SEM (cell line): ENCODE results near the genes CSPG5, CELSR3 and IP6K2.

DNA sequence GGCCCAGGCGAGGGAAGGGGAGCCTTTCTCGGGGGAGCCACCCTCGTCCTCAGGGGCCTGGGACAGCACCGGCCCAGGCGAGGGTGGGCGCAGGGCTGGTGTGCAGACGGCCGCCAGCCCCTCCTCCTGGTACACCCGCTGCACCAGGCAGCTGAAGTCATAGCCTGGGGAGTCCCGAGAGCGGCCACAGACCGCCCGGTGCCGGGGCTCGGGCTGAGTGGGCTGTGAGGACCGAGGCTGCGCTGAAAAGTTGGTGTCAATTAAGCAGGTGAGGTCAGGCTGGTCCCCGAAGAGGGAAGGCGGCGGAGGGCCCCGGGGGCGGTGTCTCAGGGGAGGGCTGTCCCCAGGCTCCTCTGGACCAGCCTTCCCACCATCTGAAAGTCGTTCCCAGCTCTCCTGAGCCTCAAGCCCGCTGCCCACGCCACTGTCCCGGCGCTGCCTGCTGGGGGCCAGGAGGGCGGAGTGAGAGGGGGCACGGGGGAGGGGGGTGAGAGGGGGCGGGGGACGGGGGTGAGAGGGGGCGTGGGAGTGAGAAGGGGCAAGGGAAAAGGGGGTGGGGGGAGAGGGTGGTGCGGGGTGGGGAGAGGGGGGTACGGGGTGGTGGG lies 36.7 kb downstream of the PTPN23 start:
- PRO-cap, result no peak

DNA sequence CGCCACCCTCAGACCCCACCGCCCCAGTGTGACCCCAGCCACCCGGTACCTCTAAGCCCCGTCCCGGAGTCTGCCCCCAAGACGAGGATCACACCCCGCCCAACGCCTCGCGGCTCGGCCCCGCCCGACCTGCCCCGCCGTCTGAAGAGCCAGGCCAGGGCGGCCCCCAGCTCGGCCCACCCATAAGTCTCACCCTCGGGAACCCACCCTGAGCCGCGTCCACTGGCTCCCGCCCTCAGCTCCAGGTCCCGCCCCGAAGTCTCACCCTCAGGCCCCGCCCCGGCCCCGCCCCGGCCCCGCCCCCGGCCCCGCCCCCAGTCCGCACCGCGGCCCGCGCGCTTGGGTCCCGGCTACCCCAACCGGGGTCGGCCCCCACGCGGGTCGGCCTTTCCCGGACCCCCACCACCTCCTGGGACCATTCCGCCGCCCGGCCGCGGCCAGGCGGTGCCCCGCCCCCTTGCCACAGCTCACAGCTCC lies 587 bp downstream of the CSPG5 start:
- PRO-cap, result no peak

- PRO-cap, result no peak
Observed at GRCh38 chr3:47578517-47579325, at the start of gene CSPG5. TSS of gene CSPG5 (minus strand) at chr3:47578865.

DNA sequence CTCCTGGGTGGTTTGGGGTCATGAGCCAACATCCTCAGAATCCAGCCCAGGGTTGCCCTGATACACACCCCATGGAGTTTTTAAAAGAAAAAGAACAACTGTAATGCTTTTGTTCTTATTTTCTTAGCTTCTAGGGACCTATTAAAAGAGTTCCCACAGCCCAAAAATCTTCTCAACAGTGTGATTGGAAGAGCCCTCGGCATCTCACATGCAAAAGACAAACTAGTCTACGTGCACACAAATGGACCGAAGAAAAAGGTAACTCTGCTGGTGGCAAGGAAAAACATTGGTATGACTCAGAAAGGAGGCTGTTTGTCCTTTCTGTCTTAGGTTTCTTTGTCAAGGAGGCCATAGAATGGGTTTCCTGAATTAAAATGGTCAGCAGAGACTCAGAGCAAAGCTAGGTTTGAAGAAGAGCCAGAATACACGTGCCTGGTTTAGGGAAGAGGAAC lies 24.3 kb downstream of the DHX30 start:
- PRO-cap, result no peak

- PRO-cap, result no peak
Observed at GRCh38 chr3:47911891-47912453, 104.2 kb downstream of the MAP4 start.

GRCh38 chr3:48013741-48014089 lies 2.5 kb downstream of the MAP4 start:
- PRO-cap, result no peak

GRCh38 chr3:48038992-48039620 lies 22.9 kb upstream of the MAP4 start:
- PRO-cap, result no peak

GRCh38 chr3:48130192-48131061 lies 57.8 kb downstream of the CDC25A start:
- PRO-cap, result no peak

GRCh38 chr3:48399182-48400300 lies 27.5 kb downstream of the FBXW12 start:
- PRO-cap, result no peak

- PRO-cap, result no peak
Observed at GRCh38 chr3:48479109-48479818, 13.2 kb downstream of the TREX1 start.

- PRO-cap, result no peak
Observed at GRCh38 chr3:48598103-48598616, 3.0 kb upstream of the COL7A1 start.

GRCh38 chr3:48598617-48599631 lies 3.8 kb upstream of the COL7A1 start:
- PRO-cap, result no peak

GRCh38 chr3:48662537-48663466 lies at the start of gene CELSR3:
TSS of gene CELSR3 (minus strand) at chr3:48662886.
- PRO-cap, result no peak

DNA sequence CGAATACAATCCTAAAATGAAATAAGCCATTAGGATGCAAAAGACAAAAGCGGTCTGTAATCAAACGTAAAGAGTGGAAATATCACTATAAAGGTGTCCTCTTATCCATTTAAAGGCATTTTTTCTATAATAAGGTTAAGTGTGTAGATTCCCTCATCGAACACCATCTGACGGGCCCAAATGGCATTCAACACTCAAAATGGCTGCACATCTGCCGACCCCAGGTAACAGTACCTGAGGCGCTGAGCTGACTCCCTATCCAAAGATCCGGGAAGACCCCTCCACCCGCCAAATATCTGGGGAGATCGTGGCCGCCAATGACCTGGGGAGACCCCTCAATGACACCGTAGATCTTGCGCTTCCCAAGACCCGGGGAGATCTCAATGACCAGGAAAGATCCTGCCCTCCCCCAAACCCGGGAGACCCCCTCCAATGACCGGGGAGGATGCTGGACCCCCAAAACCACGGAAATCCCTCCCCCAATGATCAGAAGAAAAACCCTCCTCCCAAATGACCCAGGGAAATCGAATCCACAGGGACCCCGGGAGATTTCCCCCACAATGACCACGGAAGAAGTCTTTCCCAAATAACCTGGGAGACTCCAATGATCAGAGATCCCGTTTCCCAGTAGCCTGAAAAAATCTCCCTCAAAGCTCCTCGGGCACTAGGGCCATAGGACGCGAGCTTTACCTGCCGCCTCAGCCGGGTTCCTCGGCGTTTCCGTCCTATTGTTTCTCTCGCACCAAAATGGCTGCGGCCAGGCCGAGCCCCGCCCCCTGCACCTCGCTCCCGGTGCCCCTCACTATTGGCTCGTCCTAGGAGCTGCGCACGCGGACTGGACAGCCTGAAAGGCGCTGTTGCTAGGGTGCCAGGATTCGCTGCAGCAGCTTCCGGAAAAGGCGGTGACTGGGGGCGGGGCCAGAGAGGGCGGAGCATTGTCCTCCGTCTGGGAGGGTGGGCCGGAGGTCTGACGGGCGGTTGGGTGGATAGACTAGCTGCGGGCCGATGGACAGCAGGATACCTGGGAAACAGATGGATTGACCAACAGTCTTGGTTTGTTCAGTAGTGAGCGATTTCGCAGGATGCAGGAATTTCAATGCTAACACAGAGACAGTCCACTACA lies at the start of gene IP6K2:
TSS of gene IP6K2 (minus strand) at position 755 of the 1,123 bp plus-strand sequence.
- PRO-cap, result bidirectional peak, plus-strand start at position 951 of the sequence, minus-strand start at position 748 of the sequence

DNA sequence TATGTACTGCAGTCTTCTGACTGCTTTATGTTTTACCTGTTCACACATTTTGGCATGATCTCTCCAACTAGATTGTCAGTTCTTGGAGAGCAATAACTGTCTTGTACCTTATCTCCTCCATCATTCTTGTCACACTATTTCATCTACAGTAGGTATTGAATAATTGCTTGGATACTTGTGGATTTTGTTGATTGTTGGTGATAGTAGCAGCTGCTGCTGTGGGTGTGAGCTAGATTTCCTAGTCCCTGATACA lies 10.9 kb downstream of the ARIH2 start:
- PRO-cap, result no peak

DNA sequence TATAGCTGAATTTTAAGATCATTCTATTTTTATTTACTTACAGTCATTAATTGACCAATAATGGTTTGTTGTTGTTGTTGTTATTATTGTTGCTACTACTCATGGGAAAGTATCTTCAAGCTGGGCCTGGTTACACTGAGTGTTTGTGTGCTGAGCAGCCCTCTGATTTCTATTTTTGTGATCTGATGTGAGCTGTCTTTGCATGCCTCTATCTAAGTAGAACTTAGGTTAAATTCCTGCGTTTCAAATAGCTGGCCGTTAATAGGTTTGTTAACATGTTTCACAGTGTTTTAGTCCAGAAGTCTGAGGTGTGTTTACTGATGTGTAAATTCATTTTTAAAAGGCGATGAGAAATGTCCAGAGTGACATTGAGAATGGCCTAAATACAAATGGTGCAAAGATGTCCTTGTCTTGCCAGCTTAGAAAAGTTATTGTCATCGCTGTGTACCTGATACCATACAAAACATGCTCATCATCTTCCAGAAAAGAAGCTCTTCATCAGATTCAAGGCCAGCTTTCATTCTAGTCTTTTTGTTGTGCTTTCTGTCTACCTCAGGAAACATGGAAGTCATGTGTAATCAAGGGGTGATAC lies 15.8 kb downstream of the ARIH2 start:
- PRO-cap, result no peak

GRCh38 chr3:48952302-48952897 lies 33.8 kb downstream of the ARIH2 start:
- PRO-cap, result no peak

- PRO-cap, result no peak
Observed at GRCh38 chr3:49032618-49033055, 3.4 kb upstream of the IMPDH2 start.

DNA sequence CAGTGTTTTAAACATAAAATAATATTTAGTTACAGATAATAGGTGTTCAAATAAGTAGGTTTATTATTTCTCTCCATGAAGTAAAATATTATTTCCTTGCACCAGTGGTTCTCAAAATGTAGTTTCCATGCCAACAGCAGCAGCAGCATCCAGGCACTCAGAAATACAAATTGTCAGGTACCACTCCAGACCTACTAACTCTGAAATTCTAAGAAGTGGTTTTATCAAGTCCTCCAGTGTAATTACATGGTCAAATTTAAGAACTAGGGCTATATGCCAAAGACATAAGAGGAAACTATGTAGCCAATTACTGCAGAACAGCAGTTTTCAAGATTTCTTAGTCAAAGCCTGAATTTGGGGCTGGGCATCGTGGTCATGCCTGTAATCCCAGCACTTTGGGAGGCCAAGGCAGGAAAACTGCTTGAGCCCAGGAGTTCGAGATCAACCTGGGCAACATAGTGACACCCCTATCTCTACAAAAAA lies 30.7 kb downstream of the QRICH1 start:
- PRO-cap, result no peak

- PRO-cap, result no peak
Observed at GRCh38 chr3:49103207-49103790, 1.3 kb downstream of the QARS1 start.